CMK (cell line): ENCODE data around the gene RPN2.

GRCh38 chr20:36808378-36809338, 35.1 kb upstream of the DSN1 start:
- RRBS: 8% methylated on average over 2 of the region's 17 CpGs

DNA sequence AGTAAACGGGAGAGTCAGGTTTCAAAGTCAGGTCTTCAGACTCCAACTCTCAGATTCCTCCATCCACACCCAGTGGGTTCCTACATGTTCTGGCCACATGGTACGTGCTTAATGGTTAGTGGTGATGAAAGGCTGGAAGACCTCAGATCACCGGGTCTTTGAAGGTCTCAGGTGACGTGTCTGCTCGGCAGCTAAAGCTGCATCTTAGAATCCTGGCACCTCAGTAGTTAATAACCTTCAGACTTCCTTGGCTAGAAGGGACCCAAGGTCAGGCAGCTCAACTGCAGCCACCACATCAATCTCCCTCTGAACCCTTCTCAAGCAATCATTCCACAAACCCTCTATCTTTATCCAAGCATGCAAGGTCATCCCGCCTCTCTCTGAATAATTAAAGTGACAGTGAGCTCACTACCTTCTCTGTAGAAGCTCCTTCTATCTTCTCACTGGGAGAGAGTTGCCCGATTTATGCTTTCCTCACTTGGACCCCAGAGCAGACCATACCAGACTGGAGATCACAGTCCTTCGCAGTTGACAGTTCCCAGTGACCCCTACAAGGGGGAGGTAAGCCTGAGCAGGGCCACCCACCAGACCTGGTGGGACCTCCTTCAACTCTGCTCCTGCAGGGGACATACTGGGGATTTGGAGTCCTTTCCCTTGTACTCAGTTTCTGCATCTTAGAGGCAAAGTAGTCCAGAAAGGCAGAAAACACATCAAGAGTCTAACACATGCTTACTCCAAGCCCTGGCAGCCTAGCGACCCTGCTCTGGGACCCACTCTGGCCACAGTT, 4.0 kb downstream of the SOGA1 start:
- RRBS: no CpG with 5 or more reads among the region's 9 CpGs

DNA sequence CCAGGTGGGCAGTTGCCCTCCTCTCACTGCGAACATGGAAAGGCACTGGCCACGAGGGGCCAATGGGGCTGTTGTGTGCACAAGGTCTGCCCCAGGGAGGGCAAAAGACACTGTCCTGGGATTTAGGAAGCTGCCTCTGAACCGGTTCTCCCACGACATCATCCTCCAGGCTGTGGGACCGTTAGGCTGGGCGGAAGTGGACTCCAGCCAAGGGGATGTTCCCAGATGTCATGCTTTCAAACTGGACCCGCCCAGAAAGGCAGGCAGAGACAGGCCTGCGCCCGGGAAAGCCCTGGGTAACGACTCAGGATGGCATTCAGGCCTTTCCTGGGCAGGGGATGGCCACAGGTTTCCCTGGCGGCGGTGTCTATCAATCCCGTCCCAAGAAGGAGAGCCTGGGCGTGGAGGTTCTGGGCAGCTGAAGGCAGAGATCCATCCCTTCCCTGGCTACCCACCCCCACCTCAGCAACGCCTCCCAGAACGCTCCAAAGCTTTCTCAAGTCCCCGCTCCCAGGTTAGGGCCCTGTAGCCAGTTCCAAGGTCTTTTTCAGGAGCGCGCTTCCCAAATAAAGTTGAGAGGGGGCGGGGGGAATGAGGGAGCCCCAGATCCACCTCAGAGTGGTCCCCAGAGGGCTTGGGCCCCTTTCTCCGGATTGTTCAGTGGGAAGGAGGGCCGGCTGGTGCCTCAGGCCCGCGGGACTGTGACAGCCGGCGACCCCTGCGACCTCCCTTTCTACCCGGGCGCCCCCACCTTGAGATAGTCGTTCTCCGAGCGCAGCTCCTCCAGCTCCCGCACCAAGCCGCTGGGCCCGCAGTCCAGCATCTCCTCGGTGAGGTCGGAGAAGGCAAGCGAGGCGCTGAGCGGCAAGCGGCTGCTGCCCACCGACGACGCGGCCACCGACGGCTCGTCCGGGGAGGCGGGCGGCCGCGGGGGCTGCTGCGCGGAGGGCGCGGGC, 1.2 kb downstream of the SOGA1 start:
- RRBS: 95% methylated on average over 12 of the region's 57 CpGs

DNA sequence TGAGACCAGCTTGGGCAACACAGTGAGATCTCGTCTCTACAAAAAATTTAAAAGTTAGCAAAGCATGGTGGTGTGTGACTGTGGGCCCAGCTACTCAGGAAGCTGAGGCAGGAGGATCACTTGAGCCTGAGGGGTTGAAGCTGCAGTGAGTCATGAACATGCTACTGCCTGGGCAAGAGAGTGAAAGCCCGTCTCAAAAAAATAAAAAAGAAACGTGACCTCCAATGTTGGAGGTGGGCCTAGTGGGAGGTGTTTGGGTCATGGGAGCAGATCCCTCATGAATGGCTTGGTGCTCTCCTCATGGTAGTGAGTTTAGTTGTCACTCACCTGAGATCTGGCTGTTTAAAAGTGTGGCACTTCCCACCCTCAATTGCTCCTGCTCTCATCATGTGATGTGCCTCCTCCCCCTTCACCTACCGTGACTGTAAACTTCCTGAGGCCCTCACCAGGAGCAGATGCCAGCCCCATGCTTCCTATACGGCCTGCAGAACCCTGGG, 24.3 kb downstream of the RBL1 start:
- RRBS: no CpG with 5 or more reads among the region's 5 CpGs

DNA sequence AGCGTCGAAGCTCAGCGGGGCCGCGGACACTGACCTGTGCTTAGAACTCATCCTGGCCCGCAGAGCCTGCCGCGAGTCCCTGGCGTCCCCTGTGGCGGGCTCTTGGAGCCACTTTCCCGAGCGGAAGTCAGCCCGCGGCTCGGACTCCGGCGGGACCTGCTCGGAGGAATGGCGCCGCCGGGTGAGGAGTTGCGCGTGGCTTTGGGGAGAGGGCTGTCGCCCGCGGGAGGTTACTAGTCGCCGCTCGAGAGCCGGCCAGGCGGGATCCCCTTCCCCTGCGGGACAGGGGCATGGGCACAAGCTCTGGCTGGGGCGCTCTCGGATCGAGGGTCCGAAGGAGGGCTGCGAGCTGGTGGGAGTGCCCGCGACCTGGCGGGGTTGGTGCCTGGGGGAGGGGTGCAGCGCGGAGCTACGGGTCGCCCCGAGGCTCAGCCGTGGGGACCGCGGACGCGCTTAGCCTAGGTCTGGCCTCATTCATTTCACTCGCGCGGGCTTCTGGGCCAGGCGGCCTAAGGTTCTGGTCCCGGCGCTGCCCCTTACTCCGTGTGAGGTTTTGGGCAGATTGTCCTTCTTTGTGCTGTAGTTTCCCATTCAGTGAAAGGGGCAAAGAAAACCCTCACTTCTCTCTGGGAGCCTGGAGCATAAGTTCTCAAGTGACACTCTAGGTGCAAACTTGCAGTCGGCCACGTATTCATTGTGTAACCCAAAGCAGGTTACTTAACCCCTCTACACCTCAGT, at the start of gene RPN2:
Gene RPN2, plus strand, starts transcription at position 142 of the 738 bp plus-strand sequence.
- RRBS: under 1% methylated on average over 6 of the region's 59 CpGs

DNA sequence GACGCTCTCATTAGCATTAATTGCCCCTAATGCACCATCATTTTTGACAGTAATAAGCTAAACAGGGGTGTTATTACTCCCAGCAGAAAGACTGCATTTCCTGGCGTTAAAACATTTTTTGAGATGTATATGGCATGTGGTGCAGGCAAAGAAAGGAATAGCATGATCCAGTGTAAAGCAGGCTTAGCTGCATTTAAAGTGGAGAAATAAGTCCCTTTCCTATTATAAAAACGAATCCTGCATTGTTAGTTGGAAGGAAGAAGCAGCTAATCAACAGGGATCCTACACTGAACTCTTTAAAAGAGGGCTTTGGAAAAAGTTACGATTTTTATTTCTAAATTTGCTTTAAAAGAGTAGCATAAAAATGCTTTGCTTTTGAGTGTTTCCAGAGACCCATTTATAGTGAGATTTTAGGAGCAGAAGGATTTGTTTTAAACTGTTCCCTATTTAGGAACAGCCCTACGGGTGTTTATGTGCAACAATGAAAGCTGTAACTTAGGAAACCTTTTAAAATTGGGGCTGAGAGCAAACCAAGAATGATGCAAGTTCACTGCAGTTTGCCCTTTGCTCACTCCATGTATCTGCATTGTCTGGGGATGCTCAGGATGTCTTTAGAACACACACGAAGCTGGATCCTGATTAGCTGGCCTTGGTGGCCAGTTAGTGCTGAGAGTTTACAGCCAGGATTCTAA, 41.0 kb downstream of the GHRH start:
- RRBS: no CpG with 5 or more reads among the region's 6 CpGs

DNA sequence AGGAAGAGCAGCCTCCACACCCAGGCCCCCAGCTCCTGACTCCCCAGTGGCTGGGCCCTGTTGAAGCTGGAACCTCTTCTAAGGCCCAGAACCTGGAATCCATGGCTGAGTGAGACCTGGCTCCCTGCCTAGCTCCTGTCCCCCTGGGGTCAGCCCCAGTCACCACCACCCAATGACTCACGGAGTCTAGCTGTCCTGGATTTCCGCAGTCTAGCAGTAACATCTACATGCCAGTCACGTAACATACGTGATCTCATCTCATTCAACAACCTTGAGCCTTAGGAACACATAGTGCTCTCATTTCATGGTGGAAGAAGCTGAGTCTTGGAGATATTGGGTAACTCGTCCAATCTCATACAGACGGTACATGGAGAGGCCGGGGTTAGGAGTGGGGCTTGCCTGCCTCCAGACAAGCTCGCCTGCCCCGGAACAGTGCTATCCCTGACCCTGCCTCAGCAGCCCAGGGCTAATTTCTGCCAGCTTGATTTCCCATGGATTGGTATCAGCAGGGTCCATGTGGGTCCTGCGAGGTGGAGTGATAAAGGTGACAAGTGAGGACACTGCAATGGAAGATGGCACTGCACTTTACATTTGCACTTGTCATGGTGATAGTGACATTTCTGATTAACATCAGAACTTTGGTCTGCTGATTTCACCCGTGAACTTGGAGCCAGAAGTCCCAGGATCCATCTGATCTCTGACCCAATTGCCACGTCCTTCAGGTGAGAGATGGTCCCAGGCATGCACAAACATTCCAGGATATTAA, 9.5 kb upstream of the GHRH start:
- RRBS: 97% methylated on average over 3 of the region's 12 CpGs

- RRBS: no CpG with 5 or more reads among the region's 17 CpGs
Measured at GRCh38 chr20:37296888-37297864, 7.7 kb downstream of the MANBAL start.

GRCh38 chr20:37303510-37304104, 14.2 kb downstream of the MANBAL start:
- RRBS: no CpG with 5 or more reads among the region's 4 CpGs

- RRBS: no CpG with 5 or more reads among the region's 5 CpGs
Measured at GRCh38 chr20:37372207-37372794, 26.4 kb downstream of the SRC start.

DNA sequence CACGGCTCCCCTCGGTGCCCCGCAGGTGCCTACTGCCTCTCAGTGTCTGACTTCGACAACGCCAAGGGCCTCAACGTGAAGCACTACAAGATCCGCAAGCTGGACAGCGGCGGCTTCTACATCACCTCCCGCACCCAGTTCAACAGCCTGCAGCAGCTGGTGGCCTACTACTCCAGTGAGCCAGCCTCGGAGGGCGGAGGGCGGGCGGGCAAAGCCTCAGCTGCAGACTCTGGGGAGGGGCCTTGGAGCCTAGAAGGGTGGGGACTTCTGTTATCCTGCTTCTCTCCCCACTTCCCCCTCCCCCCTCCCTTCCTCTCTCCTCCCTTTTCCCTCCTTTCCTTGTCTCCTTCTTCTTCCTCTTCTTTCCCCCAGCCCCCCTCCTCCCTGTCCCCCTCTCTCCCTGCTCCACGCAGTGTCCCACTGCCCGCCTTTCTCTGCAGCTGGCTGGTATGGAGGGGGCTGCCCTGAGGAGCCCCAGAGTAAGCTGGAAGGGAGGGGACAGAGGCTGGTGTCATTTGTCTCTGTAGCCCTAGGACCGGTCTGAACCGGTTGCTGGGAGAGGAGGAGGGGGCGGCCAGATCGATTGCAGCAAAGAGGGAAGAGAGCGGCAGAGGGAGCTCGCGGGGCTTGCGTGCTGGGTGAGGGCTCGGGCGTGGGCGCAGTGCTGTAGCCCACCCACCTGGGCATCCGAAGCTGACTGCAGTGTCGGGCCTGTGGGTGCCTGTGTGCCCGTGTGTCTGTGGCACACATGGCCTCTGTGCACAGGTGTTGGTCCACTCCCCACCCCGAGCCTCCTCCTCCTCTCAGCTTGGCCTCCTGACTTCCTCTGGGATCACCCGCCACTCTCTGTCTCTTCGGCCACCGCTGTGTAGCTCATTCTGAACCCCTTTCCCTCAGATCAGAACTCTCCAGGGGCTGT, 50.5 kb downstream of the SRC start:
- RRBS: no CpG with 5 or more reads among the region's 34 CpGs

DNA sequence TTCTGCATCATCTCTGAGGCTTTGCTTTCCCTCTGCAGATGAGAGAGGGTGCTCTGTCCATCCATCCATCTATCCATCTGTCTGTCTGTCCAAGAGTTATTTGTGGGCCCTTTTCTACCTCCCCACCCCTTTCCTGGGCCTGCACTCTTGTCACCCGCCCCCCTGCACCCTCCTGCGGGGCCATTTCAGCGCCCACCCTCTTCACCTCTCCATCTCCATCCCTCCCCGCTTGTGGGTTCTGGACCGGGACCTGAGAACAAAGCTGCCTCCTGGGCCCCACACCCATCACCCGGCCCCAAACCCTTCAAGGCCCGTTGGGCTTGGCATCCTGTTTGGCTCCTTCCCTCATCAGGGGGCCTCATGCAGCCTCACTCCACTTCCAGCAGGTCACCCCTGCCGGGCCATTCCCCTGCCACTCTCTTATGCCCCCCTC, 67.3 kb downstream of the SRC start:
- RRBS: 11% methylated on average over 3 of the region's 8 CpGs

DNA sequence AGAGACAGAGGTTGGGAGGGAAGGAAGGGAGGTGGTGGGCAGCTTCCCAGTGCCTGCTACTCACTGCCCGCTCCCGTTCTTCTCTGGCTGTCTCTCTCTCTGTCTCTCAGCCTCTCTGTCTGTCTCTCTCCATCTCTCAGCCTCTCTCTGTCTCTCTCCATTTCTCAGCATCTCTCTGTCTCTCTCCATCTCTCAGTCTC, 72.4 kb downstream of the SRC start:
- RRBS: no CpG with 5 or more reads among the region's 2 CpGs

GRCh38 chr20:37983965-37984644, 49.2 kb downstream of the TTI1 start:
- RRBS: no CpG with 5 or more reads among the region's 15 CpGs

DNA sequence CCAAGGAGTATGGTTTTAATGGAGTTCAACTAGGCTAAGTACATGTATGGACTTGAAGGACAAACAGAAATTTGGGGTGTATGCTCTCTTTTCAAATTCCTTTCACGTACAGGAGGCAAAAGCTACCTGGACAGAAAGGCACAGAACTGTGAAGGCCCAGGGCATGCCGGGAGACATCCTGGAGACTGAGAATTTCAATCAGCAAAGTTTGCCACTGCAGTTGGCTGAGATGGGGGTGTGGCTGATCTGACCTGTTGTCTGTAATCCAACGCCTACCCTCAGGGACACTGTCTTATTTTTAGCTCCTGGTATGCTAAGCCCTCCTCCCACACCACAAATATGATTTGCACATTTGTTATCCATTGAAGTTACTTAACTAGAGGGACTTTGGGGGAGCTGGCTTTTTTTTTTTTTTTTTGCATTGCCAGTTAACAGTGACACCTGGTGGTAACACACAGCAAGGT, 40.5 kb downstream of the TTI1 start:
- RRBS: no CpG with 5 or more reads among the region's 3 CpGs

DNA sequence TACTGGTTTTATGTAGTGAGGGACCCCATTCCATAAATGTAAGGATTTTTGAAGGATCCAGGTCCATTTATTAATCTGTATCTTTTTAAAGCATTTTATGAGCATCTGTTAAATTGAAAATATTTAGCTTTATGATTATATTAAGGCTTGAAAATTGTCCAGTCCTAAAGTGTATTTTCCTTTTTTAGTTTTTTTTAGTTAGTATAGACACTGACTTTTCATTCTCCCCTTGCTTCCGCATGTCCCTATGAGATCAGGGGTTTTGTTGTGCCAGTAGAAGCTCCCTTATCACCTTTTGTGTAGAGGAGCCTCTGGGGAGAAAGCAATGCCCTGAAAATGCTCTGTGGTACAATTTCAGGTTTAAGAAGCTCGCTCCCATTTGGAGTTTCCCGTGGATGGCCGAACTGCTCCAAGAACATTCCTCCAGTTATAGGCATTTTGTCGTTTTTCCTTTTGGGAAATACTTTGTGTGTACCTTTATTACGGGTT, 49.8 kb downstream of the RPRD1B start:
- RRBS: no CpG with 5 or more reads among the region's 6 CpGs

- RRBS: no CpG with 5 or more reads among the region's 16 CpGs
Measured at GRCh38 chr20:38139698-38140430, 25.2 kb downstream of the TGM2 start.

DNA sequence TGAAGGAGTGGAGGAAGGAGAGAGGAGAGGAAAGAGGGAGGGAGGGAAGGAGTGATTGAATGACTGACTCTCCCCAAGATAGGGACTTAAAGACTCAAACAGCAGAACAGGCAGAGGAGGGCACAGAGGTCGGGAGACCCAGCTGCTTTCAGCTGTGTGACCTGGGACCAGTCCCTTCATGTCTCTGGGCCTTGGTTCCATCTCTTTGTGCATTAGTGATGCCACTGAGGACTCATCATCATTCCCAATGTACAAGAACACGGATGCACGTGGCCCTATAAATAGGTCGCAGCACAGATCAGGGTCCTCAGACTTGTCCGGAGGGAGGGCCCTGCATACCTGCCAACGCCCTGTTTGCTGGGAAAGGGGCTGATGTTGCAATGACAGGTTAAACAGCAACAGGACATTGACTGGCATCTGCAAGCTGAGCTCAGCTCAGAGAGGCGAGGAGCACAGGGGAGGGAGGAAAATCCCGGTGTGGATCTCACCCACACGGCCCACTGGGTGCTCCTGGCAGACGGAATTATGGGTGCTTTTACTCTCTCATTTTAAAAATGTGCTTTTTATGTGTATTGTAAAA, 21.9 kb downstream of the TGM2 start:
- RRBS: 25% methylated on average over 2 of the region's 10 CpGs

- RRBS: no CpG with 5 or more reads among the region's 19 CpGs
Measured at GRCh38 chr20:38147688-38148446, 17.2 kb downstream of the TGM2 start.